Esophagus squamous epithelium (tissue), 4 donors: ENCODE measurements around a stretch of chr5.

DNA sequence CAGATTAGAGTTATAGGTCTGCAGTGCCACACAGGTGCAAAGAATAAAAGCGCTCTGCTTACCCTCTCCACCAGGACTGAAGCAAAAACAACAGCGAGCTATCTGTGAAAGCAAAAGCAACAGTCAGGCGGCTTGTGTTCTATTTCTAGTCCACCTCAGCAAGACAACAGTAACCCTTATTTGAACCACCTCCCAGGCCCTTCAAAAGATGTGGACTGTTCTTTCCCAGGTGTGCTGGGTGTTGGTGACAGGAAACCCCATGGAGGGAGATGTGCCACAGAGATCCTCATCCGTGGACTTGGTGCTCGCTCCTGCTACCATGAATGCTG, 108.7 kb downstream of the SERINC5 start:
- PRO-cap: no peak
- RAMPAGE, long total RNA, 4 experiments: no peak in any of the 4 experiments

DNA sequence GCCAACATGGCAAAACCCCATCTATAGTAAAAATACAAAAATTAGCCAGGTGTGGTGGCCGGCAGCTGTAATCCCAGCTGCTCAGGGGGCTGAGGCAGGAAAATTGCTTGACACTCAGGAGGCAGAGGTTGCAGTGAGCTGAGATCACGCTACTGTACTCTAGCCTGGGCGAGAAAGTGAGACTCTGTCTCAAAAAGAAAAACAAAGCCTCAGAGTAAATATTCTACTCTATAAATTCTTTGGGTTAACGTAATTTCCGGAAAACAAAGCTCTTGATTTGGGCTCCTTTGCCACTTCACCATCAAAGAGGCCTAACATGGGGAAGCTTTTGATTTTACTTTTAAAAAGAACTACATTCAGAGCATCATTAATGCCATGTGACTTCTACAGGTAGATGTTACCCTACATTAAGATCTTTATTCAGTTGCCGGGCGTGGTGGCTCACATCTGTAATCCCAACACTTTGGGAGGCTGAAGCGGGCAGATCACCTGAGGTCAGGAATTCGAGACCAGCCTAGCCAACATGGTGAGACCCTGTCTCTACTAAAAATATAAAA, 103.0 kb downstream of the SERINC5 start:
- PRO-cap: no peak
- RAMPAGE, long total RNA, 4 experiments: no peak in any of the 4 experiments

GRCh38 chr5:80399350-80399988, 8.4 kb upstream of the ZFYVE16 start:
- PRO-cap: no peak
- RAMPAGE, long total RNA, 4 experiments: no peak in any of the 4 experiments

DNA sequence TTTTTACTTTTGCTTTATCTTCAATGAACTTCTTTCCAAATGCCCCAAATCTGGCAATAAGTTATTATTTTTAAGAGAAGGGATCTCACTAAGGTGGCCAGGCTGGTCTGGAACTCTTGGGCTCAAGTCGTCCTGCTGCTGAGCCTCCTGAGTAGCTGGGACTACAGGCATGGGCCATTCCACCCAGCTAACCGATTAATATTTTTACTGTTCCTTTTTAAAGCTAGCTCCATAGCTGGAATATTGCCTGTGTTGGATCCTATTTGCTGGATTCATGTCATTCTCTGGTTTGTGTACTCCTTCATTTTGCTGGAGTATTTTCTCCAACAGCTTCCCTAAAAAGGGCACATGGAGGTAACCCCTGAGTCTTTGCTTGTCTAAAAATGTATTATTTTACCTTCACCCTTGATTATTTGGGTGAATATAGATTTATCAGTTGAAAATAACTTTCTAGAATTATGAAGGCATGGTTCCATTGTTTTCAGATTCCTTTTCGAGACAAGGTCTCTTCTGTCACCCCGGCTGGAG, 27.5 kb upstream of the MSH3 start:
- PRO-cap: no peak
- RAMPAGE, long total RNA, 4 experiments: no peak in any of the 4 experiments

- PRO-cap: no peak
- RAMPAGE, long total RNA, 4 experiments: no peak in any of the 4 experiments
Observed at GRCh38 chr5:80816003-80816751, 144.0 kb upstream of the RASGRF2 start.

- PRO-cap: no peak
- RAMPAGE, long total RNA, 4 experiments: no peak in any of the 4 experiments
Observed at GRCh38 chr5:81205463-81205800, 27.7 kb upstream of the CKMT2 start.

GRCh38 chr5:81419052-81419478, 25.1 kb upstream of the ACOT12 start:
- PRO-cap: no peak
- RAMPAGE, long total RNA, 4 experiments: no peak in any of the 4 experiments

DNA sequence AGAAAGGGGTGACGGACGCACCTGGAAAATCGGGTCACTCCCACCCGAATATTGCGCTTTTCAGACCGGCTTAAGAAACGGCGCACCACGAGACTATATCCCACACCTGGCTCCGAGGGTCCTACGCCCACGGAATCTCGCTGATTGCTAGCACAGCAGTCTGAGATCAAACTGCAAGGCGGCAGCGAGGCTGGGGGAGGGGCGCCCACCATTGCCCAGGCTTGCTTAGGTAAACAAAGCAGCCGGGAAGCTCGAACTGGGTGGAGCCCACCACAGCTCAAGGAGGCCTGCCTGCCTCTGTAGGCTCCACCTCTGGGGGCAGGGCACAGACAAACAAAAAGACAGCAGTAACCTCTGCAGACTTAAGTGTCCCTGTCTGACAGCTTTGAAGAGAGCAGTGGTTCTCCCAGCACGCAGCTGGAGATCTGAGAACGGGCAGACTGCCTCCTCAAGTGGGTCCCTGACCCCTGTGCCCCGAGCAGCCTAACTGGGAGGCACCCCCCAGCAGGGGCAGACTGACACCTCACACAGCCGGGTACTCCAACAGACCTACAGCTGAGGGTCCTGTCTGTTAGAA, 134.5 kb downstream of the SSBP2 start:
- PRO-cap: no peak
- RAMPAGE, long total RNA, 4 experiments: no peak in any of the 4 experiments

GRCh38 chr5:81773557-81774204, 22.8 kb upstream of the SSBP2 start:
- PRO-cap: no peak
- RAMPAGE, long total RNA, 4 experiments: no peak in any of the 4 experiments

DNA sequence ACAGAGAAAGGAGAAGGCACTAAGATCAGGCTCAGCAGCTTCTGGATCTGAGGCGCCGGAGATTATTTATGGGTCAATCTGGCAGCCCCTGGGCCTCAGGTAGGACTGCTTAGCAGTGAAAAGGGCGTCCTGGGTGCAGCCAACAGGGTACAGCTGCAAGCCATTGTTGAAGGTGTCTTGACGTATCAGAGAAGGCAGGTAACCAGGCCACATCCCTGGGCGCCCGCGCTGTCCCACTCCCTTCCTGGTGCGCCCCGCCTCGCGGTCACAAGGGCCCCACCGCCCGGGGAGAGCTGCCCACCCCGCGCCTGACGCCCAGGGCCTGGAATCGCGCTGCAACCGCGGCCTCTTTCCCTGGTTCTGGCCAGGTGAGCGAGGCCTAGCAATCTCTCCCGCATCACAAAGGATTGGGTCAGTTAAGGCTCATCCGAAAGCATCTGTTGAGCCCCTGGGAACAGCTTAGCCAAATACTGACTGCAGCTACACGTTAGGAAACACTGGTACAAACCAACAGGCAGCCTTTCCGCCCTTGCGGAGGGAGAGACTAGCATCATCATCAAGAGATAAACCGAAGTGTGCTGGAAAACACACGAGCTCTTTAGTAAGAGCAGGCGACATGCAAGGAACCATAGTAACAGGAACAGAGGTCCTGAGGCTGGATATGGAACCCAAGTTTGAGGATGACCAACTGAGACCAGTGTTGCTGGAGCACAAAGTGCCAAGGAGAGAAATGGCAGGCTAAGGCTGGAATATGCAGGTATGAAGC, 3.7 kb downstream of the RPS23 start:
- PRO-cap: no peak
- RAMPAGE, long total RNA, 4 experiments: no peak in any of the 4 experiments

GRCh38 chr5:82277247-82277589, 936 bp downstream of the RPS23 start:
- PRO-cap: no peak
- RAMPAGE, long total RNA, 4 experiments: no peak in any of the 4 experiments

DNA sequence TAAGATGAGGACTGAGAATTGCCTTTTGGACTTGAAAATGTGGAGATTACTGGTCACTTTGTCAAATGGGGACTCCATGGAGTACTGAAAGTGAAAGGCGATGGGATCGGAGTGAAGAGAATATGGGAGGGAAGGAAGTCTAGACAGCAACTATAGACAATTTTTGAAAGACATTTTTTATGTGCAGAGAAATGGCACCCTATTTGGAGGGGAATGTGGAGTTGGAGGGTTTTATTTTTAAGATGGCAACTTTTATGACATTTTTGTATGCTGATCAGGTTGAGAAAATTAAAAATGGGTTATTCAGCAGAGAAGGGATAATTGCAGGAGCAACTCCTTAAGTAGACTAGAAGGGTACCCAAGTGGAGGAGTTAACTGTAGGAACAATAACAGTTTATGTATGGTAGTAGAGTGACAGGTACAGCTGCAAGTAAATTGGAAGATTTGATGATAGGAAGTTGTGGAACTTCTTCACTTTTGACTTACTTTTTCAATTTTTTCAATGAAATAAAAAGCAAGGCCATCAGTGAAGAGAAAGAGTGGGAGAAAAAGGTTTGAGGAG, 2.4 kb upstream of the RPS23 start:
- PRO-cap: no peak
- RAMPAGE, long total RNA, 4 experiments: no peak in any of the 4 experiments

- PRO-cap: no peak
- RAMPAGE, long total RNA, 4 experiments: no peak in any of the 4 experiments
Observed at GRCh38 chr5:82365502-82366310, 87.6 kb upstream of the RPS23 start.

- PRO-cap: no peak
- RAMPAGE, long total RNA, 4 experiments: no peak in any of the 4 experiments
Observed at GRCh38 chr5:82384092-82384531, 106.0 kb upstream of the RPS23 start.

- PRO-cap: no peak
- RAMPAGE, long total RNA, 4 experiments: no peak in any of the 4 experiments
Observed at GRCh38 chr5:82406130-82406735, 128.1 kb upstream of the RPS23 start.

DNA sequence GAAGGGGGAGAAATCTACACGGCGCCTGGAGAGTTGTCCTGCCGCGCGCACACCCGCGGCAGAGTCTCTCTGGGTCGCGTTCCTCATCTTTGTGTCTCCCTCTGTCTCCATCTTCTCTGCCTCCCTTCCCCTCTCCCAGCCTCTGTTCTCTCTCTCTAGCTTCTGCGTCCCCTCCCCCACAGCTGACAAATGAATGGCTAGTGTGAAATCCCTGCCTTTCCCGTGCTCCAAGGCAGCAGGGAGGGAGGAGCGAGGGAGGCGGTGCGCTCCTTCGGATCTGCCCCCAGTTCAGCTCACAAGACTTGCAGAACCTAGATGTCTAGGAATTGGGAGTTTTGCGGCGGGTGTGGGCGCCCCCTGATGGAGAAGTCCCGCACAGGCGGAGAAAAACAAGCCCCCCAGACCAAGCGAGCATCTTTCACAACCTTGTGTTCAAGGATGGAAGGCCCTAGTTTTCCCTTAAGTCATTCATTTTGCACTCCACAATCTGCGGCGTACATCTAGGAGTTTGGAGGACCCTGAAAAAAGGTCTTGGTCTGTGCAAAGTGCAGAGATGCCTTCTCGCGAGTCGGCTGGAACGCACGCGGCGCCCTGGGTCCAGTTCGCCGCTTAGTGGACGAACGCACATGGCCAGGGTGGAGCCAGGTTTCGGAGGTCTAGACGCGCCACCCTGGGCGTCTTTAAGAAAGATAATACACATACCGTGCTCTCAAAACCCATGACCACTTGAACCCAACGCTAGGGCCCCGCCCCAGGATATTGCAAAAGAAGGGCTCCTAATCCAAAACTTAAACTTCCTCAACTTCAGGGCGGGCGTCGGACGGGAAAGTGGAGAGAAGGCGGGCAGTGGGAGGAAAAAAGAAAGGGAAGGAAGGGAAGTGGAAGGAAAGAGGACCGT, 2.1 kb downstream of the VCAN start:
- PRO-cap: bidirectional peak, plus-strand start at position 305 of the sequence, minus-strand start at position 118 of the sequence; bidirectional peak, plus-strand start at position 801 of the sequence, minus-strand start at position 682 of the sequence
- RAMPAGE, long total RNA, 4 experiments: no peak in any of the 4 experiments

- PRO-cap: no peak
- RAMPAGE, long total RNA, 4 experiments: no peak in any of the 4 experiments
Observed at GRCh38 chr5:84382999-84383446, 1.7 kb downstream of the EDIL3 start.

GRCh38 chr5:85973198-85973549, 644.6 kb upstream of the COX7C start:
- PRO-cap: no peak
- RAMPAGE, long total RNA, 4 experiments: no peak in any of the 4 experiments

GRCh38 chr5:87120358-87120932, 147.2 kb upstream of the RASA1 start:
- PRO-cap: no peak
- RAMPAGE, long total RNA, 4 experiments: no peak in any of the 4 experiments

GRCh38 chr5:87122034-87122667, 145.5 kb upstream of the RASA1 start:
- PRO-cap: no peak
- RAMPAGE, long total RNA, 4 experiments: no peak in any of the 4 experiments